Cardiac septum (tissue), 1 donor: ENCODE results near the genes NUDT16 and CPNE4.

- PRO-cap, result no peak
These were observed 7.4 kb downstream of the PLXND1 start for GRCh38 chr3:129599083-129599493.

GRCh38 chr3:129611748-129612667 is 5.5 kb upstream of the PLXND1 start:
- PRO-cap, result unidirectional peak, plus-strand start at chr3:129612010

- PRO-cap, result no peak
These were observed 10.3 kb upstream of the PLXND1 start for GRCh38 chr3:129616664-129617295.

DNA sequence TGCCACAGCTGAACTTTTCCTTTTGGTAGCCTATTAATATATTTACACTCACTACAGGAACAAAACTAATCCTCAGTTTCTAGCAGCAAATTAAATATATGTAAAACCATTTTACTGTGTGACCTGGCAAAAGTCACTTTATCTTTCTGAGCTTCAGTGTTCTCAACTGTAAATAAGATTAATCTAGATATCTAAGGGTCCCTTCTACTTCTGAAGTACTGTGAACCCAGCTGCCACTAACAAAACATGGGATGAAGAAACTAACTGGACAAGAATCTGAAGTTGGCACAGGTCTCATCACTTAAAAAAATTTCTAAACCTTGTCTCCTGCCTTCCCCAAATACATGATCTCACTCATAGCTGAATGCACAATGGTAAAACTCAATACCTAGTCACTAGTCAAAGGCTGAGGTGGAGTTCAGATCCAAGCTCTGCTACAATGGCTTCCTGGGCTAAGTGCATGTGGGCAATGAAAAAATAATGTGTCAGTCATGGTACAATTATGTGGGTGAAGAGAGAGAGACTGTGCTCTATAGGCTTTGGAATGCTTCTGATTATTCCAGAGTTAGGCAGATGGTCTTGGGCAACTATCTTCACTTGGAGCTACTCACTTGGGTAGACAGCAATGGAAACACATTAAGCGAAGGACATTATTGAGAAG is 58.4 kb upstream of the PLXND1 start:
- PRO-cap, result no peak

DNA sequence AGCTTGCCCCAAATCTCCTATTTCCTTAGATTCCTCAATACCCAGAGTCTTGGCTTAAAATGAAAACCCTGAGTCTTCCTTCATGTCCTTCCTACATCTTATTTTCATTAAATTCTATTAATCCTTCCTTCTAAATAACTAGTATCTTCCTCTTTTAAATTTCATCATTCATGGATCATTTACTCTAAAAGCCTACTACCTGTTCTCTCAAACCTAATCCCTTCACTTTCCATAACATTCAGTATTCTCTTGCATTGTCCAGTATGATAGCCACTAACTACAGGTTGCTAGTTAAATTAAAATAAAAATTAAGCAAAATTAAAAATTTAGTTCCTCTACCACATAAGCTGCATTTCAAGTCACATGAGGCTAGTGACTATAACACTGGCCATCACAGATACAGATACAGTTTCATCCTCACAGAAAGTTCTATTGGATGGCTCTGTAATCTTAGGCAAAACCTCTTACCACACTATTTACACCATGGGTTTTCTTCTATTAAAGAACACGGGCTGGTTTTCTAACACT is 112.8 kb downstream of the TMCC1 start:
- PRO-cap, result no peak

DNA sequence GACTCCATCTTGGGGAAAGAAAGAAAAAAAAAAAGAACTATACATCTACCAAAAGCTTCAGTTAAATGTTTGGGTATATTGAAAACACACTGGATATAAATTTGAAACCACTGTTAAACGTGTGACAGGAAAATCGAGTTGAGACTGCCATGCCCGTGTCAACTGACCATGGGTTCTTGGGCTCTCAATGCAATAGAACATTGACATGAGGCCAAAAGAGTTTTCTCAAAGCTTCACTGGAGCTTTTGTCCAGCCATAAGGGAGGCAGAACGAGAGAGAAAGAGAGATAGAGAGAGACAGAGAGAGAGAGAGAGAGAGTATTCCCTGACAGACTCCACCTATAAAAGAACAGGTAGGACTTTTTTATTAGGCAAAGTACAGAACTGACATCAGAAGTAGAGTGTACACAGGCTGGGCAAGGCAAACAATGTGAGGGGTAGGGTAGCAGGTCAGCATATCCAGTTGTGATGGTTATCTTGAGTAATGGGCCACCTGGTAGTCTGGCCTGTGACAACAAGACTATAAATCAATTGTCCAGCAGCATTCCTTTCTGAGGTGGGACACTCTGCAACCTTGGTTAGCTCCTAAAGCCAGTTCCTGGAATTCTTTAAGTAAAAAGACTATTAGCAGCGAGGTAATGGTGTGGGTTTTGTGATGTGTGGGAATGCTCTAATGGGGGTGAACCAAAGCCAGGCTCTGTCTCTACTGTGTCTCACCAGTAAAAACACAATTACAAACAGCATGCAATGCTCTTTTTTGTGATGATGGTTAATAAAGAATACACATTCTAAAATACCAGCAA is 14.8 kb upstream of the TMCC1 start:
- PRO-cap, result no peak

GRCh38 chr3:130111949-130112867 is 30.6 kb downstream of the ALG1L2 start:
- PRO-cap, result unidirectional peak, plus-strand start at chr3:130112187; unidirectional peak, minus-strand start at chr3:130112416

DNA sequence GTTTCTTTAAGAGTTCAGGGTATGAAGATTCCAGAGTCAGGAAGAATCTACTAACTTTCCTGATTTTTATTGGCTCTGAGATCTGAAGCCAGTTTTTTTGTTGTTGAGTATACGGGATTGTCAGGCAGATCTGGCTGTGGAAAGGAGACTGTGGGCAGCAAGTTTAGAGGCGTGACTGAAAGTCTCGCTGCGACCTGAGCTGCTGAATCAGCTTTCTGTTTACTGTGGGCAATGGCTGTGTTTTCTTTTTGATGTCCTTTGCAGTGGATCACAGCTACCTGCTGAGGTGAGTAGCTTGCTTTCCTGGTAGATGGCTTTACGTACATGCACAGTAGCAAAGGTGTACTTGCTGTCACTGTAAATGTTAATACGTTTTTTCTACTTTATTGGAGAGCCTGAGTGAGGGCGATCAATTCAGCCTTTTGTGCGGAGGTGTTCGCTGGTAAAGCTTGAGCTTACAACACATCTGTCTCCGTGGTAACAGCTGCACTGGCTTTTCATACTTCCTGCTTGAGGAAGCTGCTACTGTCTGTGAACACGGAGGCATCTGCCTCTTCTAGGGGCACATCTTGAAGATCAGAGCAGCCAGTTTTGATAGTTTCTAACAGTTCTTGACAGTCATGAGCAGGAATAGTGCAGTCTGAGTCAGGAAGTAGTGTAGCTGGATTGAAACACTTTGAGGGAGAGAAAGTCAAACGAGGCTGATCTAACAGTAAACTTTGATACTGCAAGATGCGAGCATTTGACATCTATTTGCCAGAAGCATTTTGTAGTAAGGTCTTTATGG is 97.9 kb downstream of the ALG1L2 start:
- PRO-cap, result no peak

DNA sequence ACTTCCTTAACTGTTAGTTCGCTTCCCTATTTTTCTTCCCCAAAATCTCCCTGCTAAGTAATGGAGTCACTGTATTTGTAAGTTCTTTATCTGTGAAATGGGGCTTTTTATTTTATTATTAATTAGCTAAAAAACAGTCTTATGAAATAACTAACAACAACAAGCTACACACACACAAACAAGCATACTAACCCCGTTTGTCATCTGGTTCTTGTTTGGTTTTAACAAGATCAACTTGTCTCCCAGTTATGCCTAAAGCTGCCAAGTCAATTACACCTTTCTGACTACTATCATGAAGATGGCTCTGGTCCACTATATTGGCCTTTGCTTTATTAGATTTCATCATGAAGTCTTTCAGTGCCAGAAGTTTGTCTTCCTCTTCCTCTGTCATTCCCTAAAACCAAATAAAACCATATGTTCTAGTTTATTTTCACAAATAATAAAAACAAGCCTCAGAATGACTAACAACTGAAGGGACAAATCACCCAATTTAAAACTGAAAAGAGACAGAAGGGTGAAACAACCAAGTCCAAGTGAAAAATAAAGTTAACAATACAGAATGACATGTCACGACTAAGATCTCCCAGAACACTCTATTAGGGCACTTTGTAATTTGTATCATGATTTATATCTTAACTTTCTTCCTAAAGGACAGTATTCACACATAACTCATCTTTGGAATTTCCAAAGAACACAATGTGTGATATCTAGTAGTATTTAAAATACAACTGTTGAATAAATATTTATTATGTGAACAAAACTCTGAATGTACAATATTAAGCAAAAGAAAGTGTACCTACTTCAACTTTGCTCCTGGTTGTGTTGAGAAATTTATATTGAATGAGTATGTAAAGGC is 38.3 kb downstream of the PIK3R4 start:
- PRO-cap, result no peak

DNA sequence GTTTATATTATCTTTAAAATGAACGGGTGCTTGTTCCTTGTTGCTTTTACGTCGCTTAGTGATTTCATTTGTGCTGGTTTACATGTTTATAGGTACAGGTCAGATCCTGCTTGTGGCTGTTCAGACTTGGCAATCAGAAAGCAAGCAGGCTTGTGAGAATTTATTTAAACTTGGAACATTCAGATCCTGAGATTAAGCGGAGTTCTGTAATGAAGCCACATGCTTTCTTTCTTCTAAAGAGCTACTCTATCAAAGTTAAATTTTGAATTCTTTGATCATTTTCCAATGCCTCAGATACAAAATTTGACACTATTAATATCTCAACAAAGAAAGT is 43.0 kb upstream of the ATP2C1 start:
- PRO-cap, result bidirectional peak, plus-strand start at position 195 of the sequence, minus-strand start at position 60 of the sequence

GRCh38 chr3:130963844-130964420 is 62.7 kb downstream of the ASTE1 start:
- PRO-cap, result no peak

DNA sequence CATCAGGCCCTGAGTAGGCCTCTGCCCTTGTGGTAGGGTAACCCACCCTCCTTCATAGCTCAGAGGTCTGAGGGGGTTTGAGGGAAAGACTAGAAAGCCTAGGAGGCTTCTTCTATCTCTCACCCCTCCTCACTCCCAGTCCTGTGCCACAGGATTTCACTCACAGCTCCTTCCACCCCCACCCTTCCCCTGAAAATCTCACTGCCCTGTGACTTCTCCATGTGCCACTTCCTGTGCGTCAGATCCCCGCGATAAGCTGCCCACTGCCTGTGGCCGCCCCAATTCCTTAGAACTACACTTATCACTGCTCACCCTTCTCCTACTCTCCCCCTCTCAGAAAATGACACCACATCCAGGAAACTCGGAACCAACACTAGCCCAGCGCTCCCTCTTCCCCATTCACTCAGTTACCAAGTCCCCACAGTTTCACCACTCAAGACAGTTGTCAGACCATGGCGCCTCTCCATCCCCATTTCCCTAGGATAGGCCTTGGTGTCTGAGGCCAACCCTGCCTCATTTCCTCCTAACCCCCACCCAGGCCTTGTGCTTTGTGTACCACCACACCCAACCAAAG is 20.6 kb upstream of the NUDT16 start:
- PRO-cap, result no peak

- PRO-cap, result bidirectional peak, plus-strand start at chr3:131381794, minus-strand start at chr3:131381491
These were observed at the start of gene NUDT16 for GRCh38 chr3:131381657-131382670. NUDT16 (plus strand) TSS chr3:131381774.

DNA sequence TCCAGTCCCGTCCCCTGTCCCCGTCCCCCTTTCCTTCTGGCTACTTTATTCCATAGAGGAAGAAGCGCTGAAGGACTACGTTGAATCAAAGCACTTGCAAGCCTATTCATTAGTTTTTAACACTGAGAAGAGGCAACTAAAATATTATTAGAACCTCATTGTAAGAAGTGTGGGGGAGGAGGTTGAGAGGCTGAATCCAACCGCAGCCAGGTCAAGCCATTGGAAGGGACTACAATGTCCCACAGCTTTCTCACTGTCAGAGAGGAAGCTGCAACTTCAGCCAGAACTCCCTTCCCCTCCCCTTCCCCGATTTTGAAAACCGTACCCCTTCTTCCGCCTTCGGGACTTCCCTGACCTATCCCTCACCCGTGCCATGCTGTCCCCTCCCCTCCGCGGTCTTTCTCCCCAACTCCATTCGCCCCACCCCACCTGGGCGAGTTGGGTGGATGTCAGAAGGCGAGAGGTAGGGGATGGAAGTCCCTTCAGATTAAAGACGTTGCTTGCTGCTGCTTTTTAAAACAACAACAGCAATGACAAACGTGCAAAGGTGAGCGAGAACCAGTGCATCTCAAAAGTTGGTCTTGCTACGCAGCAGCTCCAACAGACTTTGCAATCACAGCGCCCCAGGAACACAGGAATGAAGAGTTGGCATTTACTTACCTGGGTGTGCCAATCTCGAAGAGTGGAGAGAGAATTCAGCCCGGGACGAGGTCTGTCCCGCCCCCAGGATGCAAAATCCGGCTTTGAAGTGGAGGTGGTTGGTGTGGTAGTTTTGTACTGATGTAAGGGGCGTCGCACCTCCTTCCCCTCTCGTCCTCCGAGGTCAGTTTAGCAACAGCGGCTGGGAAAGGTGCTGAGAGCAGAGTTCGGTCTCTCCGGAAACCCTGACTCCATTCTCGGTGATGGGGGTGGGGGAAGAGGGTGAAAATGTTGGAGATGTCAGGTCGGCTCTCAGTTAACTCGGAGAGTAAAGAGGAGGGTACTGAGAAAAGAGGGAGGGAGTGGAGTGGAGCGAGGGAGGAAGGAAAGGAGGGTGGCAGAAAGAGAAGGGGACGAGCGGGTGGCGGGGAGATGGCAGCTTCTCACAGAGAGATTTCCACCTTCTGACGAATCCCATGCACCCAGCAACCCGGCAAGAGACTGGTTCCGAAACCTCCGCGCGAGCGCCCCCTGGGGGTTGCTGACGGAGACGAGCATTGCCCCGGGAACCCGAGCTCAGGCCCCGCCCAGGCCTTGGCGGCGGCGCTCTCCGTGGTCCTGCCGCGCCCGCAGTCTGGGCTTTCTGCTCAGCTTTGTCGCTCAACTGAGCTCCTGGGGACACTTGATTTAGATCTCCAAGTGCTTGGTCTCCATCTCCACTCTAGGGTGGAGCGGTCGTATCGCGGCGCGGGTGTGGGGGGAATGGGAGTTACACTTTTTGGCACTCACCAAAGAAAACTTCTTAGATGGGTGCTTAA is at the start of gene CPNE4:
Gene CPNE4 (minus strand): TSS at position 1,108 of the 1,457 bp plus-strand sequence.
- PRO-cap, result no peak

DNA sequence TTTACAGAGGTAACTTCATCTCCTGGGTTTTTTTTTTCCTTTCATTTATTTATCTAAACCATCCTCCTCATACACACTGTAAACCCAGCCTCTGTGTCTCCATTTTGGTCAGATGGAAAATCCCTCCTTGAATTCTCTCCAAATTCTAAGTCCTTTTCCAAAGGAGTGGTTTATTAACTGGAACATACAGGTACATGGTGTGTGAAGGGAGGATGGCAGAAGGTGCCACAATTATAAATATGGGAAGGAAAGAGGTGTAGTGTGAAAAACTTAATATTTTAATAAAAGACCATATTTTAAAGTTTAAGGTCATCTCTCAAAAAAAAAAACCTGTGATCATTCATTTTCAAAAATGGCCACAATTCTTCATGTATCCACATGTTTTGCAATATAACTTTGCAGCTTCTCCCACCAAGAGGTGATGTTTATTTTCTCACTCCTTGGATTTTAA is 123.8 kb upstream of the CPNE4 start:
- PRO-cap, result no peak

DNA sequence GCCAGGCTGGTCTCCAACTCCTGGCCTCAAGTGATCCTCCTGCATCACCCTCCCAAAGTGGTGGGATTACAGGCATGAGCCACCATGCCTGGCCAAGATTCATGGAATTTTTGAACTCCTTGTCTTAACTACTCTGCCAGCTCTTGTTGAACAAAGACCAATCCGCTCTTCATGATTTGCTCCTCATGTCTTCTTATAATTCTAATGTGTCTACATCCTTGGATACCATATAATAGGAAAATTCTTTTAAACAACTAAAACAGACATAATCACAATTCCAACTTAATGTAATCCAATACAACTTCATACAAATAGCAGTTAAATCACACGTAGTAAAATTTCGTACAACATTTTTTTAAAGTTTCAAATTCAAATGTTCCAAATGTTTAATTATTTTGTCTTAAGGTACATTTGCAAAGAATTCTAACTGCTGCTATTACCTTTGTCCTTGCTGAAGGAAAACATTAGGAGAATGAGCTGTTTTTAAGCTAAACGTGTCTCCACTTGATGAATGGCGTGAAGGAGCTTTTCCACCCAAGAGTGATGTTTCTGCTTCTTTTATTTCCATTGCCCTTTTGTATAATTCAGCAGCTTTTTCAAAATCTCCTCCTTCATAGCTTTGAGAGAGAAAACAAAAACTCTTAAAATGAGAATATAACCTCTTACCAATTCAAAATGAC is 21.5 kb downstream of the UBA5 start:
- PRO-cap, result no peak

DNA sequence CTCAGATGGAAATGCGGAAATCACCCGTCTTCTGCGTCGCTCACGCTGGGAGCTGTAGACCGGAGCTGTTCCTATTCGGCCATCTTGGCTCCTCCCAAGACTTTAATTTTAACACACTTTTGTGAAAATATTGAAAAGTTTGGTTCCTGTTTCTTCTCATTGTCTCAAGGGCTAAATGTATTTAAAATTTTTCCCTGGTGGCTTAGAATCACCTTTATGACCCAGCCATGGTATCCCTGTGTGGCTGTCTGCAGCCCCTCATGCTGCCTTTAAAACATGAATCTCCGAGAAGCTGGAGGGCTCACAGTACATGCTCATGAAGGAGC is 86.3 kb upstream of the TMEM108 start:
- PRO-cap, result no peak

DNA sequence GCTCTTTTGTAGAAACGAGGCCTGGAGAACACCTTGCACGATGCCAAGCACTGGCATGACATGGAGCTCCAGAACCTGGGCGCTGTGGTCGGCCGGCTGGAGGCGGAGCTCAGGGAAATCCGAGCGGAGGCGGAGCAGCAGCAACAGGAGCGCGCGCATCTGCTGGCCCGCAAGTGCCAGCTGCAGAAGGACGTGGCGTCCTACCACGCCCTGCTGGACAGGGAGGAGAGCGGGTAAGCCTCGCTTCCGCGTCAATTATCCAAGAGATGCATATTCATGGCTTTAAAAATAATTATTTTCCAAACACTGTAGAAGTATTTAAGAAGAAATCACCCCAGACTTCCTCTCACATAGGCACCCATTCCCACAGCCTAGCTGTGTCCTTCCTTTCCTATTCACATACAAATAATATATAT is 72.5 kb downstream of the BFSP2 start:
- PRO-cap, result no peak

DNA sequence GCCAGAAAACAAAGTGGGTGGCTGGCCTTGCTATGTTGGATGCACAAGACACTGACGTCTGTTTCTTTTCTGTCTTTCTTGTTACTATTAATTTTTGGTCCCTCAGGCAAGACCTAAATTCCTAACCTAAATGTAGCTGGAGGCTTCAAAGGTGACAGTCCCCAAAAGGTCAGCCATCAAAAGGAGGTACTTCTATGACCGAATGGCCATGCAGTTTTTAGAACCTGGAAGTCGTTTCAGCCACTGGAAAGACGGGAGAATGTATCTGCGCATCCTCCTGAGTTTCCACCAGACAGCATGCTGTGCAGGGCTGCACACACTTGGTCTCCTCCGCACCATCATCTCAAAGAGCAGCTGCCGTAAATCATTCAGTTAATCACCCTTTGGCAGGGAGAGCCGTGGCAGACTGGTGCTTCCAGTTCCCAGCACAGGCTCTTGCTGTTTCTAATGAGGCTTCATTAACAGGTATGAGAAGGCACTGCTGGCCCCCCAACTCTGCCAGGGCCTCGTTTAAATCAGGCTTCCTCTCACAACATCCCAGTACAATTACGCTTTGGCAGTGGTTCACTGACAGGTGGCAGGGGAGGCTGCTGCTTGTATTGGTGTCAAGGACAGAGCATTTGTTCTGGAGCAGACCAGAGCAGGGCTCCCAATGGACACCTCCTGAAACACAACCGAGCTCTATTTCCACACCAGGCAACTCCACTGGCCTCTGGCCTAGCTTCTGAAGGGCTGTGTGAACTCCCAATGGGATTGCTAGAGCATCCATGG is 77.0 kb downstream of the BFSP2 start:
- PRO-cap, result no peak

GRCh38 chr3:133589494-133590185 is 16.2 kb downstream of the CDV3 start:
- PRO-cap, result unidirectional peak, plus-strand start at chr3:133589681